ENCODE measurements around a stretch of chr11.

DNA sequence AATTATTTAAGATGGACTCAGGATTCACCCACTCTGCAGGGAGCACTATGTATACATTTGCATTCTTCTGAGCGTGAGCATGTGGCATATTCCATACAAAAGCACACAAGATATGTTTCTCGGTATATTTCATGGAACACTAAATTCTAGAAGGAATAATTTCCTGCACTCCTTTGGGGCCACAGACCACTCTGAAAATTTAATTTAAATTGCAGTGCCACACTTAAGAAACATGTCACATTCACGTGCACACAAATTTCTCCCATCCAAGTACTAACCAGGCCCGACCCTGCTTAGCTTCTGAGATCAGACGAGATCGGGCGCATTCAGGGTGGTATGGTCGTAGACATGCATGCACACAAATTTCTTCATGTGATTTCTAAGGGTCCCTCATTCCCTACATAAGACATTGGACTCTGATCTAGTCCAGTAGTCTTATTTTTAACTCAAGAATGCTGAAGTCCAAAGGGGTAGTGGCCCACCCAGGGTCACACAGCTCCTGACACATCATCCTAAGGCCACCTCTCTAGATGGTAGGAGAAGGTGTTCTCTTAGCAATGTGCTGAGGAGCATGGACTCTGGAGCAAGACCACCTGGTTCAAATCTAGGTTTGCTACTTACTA lies 161.0 kb upstream of the E2F8 start:
- PRO-cap: no peak
- RAMPAGE, long total RNA, 4 experiments: no peak in any of the 4 experiments

GRCh38 chr11:19697565-19698157 lies 15.0 kb upstream of the NAV2 start:
- PRO-cap: unidirectional peak, plus-strand start at chr11:19697773
- RAMPAGE, long total RNA, 4 experiments: no peak in any of the 4 experiments

GRCh38 chr11:19712962-19713544 lies 416 bp downstream of the NAV2 start:
- PRO-cap: no peak
- RAMPAGE, long total RNA, 4 experiments: no peak in any of the 4 experiments

DNA sequence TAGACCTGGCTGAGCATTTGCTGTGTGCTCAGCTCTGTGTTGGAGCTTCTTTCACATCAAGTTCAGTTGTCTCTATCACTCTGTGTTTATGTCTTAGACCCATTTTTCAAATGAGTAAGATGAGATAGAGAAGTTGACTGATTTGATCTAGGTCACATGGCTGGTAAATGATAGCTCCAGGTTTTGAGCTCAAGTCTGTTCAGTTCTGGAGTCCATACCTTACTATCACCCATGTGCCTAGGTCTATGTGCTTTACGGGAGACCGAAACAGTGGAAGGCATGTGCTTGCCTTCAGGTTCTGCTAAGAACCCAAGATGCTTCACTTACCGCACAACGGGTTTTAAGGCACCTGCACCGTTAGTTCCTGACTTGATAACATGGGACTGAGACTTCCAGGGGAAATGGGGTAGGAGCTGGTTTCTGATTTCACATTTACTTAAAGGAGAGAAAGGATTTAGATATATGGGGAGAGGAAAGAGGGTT lies 20.6 kb downstream of the NAV2 start:
- PRO-cap: no peak
- RAMPAGE, long total RNA, 4 experiments: no peak in any of the 4 experiments

DNA sequence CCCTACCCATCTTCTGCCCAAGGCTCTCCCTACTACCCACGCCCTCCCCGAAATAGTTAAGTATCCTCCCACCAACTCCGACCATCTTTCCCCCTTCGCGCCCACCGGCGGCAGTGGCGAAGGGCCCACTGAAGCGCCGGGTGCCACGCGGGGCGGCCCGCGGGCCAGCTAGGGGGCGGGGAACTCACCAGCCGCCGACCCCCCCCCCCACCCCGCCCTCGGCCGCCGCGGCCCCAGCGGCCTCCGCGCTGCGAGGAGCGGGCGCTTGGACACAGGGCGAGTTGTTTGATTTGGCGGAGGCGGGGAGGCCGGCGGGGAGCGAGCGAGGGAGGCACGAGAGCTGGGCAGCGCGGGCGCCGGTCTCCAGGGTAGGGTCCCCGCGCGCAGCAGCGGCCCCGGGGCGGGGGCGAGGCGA lies 64.3 kb downstream of the NAV2 start:
- PRO-cap: no peak
- RAMPAGE, long total RNA, 4 experiments: no peak in any of the 4 experiments

DNA sequence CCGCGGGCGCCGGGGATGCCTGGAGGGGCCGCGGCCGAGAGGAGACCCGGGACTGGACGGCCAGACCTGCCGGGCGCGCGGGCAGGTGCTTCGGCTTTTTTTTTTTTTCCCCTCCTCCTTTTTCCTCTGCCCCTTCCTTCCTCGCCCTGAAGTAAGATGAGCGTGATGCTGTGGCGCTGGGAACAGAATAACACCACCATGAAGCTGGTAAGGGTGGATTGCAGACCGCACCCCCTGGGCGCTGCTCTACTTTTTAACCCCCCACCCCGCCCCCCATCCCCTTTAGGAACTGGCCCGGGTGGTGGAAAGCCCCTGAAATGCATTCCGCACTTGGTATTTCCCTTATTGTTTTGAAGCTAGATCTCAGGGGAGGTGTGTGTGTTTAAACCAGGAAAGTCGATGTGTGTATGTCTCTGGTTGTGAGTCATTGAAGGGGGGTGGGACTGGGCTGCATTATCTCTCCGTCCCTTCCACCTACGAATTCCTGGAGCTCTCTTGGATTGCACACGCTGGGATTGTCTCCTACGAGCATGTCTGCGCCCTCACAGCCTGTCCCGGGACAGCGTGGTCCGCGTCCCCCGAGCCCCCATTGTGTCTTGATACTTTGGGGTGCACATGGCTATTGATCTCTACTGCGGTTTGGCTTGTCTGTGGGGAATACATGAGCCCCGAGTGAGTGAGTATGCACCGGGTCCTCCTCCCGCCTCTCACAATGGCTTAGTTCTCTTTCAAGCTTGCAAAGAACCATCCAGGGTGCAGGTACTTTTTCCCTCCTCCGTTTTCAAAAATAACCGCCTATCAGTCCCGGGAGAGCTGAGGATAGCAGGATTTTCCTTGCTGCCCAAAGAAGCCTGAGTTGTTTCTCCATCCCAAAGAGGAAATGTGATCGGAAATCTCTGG lies 64.9 kb downstream of the NAV2 start:
- PRO-cap: unidirectional peak, minus-strand start at position 405 of the sequence
- RAMPAGE, long total RNA, 4 experiments: no peak in any of the 4 experiments

DNA sequence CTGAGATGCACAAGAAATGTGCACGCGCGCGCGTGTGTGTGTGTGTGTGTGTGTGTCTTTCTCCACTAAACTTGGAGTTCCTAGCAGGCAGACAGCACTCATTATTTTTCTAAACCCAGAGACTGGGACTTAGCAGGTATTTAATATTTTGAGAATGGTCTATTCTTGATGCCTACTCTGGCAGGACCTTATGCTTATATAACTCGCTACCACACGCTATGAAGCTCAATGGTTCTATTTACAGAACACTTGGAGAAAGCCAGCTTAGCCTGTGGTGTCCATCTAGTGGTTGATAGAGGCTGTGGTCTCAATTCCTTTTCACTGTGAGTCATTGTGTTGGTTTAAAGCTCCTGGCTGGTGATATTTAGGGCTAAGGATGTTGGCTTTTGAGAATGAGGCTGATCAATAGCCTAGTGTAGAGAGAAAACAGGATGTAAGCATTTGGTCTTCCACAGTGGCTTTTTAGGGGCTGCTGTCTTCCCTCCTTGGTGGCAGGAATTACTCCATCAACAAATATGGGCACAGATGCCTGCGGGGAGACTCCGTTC lies 206.4 kb downstream of the DBX1 start:
- PRO-cap: no peak
- RAMPAGE, long total RNA, 4 experiments: no peak in any of the 4 experiments

- PRO-cap: no peak
- RAMPAGE, long total RNA, 4 experiments: no peak in any of the 4 experiments
Observed at GRCh38 chr11:19978566-19979397, 181.5 kb downstream of the DBX1 start.

GRCh38 chr11:20001864-20002515 lies 158.3 kb downstream of the DBX1 start:
- PRO-cap: no peak
- RAMPAGE, long total RNA, 4 experiments: no peak in any of the 4 experiments

- PRO-cap: no peak
- RAMPAGE, long total RNA, 4 experiments: no peak in any of the 4 experiments
Observed at GRCh38 chr11:20036952-20037334, 123.3 kb downstream of the DBX1 start.

DNA sequence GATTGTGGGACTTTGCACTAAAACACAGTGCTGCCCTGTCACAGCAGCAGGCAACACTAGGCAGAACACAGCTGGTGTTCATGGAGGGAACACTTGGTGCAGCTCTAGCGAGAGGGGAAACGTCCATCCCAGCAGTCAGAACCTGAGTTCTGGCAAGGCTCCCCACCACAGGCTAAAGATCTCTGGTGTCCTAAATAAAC lies 716.2 kb upstream of the ANO5 start:
- PRO-cap: no peak
- RAMPAGE, long total RNA, 4 experiments: no peak in any of the 4 experiments

DNA sequence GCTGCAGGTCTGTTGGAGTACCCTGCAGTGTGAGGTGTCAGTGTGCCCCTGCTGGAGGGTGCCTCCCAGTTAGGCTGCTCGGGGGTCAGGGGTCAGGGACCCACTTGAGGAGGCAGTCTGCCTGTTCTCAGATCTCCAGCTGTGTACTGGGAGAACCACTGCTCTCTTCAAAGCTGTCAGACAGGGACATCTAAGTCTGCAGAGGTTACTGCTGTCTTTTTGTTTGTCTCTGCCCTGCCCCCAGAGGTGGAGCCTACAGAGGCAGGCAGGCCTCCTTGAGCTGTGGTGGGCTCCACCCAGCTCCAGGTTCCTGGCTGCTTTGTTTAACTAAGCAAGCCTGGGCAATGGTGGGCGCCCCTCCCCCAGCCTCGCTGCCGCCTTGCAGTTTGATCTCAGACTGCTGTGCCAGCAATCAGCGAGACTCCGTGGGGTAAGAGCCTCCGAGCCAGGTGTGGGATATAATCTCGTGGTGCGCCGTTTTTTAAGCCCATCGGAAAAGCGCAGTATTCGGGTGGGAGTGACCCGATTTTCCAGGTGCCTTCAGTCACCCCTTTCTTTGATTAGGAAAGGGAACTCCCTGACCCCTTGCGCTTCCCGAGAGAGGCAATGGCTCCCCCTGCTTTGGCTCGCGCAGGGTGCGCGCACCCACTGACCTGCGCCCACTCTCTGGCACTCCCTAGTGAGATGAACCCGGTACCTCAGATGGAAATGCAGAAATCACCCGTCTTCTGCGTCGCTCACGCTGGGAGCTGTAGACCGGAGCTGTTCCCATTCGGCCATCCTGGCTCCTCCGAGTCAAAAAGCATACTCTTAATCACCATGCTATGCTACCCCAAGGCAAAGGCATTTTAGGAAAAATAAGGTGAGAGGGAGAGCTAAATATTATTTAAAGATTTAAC lies 97.0 kb downstream of the FANCF start:
- PRO-cap: no peak
- RAMPAGE, long total RNA, 4 experiments: no peak in any of the 4 experiments

DNA sequence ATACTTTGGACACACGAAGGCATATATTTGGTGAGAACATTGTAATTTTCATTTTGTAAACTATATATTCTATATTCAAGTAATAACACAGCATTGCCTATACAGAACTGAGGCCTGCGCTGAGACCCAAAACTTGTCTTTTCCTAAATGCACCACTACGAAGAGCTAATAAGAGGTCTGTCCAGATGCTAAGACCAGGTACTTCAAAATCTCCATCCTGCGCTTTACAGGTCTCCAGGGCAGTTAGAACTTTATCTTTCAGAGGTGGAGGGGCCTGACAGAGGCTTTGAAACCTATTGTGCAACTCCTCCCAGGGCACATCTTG lies 1.1 kb downstream of the FANCF start:
- PRO-cap: no peak
- RAMPAGE, long total RNA, 4 experiments: no peak in any of the 4 experiments

DNA sequence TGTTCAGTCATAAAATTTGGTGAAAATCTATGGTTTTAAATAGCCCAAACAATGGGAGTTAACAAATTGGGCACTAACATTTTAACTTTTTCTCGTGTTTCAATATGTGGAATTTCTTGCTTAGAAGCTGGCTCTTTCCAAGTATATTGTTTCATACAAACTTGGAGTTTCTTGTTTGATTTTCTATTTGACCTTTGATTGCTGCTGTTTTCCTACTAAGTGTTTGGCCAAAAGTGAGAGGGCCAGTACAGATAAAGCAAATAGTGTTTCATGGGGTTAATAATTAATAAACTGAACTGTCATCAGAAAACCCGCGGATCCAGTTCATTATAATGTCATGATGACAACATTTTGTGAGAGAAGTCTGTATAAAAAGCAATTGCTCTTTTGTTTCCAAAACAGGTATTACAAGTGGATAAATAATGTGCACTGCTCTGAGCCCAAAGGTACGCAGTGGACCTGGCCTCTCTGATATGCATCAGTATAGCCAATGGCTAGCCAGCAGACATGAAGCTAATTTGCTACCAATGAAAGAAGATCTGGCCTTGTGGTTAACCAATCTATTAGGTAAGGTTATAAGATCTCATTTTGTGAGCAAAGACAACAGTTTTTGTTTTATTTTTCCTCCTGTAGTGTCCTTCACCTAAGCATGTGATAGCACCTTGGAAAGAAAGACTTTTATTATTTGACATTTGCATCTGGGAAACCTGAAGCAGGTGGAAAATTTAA lies 8.2 kb downstream of the GAS2 start:
- PRO-cap: no peak
- RAMPAGE, long total RNA, 4 experiments: no peak in any of the 4 experiments

DNA sequence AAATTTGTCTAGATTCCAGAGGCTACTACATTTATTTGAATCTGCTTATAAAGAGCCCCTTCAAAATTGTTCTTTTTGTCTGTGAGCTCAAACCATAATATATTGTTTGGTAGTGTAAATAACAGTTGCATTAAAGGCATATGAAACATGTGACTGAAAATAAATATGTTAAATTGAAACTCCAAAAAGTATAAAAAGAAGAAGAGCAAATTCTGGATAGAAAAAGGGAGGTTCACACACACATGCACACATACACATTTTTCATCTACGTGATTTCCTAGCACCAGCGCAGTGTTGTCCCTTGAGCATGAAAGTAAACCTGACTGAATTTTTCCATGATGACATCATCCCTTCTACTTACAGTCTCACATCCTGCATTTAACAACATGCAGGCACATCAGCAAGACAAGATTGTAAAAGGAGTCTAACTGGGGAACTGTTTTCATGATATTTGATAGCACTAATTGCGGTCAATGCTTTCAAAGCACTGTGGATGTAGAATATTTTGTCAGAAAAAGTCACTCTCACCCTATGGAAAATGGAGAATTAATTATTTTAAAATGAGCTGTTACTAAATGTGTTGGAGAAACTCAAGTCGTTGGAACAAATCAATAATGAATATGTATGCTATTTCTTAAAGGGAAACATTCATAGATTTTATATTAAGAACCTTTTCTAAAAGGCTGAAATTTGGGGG lies 36.6 kb downstream of the GAS2 start:
- PRO-cap: no peak
- RAMPAGE, long total RNA, 4 experiments: no peak in any of the 4 experiments

DNA sequence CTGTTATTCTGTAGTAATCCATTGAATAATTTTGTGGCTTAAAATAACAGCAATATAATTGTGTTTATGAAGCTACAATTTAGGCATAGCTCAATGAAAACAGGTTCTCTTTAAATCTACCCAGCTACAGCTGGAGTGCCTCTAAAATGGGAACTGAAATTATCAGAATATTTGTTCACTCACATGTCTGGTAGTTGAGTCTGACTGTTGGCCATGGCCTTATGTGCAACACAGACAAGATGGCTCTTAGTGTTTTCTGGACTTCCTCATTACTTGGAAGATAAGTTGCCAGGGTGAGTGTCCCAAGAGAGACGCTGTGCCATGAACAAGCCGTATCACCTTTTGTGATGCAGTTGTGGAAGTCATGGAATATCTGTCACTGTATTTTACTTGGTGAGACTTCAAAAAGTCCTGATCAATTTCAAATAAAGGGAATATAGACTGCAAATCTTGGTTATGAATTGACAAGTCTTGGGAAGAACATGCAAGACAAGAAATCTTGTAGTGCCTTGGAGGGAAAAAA lies 244.3 kb upstream of the ANO3 start:
- PRO-cap: no peak
- RAMPAGE, long total RNA, 4 experiments: no peak in any of the 4 experiments

DNA sequence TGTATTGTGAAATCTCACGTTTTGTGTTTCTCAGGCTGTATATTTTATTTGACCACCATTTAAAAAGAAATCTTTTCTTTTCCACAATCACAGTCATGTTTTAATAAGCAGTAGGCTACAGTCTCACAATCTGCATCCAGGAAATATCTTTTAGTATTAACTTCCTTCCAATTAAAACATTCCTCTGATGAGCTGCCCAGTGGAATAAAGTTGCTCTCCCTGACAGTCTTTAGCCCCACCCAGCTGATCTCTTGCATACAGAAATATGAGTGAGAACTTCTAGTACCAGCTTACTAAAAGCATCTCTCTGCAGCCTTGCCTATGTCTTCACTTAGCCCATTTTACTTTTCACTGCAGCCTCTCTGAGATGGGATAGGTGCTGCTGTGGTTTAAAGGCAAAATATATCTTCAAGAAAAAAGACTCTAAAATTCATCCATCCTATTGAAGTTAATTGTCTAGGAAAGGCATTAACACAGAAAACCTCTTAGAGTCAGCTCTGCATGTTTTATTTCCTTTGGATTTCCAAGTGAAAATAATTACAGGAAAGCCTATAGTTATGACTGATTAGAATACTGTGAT lies 143.3 kb upstream of the ANO3 start:
- PRO-cap: no peak
- RAMPAGE, long total RNA, 4 experiments: no peak in any of the 4 experiments

DNA sequence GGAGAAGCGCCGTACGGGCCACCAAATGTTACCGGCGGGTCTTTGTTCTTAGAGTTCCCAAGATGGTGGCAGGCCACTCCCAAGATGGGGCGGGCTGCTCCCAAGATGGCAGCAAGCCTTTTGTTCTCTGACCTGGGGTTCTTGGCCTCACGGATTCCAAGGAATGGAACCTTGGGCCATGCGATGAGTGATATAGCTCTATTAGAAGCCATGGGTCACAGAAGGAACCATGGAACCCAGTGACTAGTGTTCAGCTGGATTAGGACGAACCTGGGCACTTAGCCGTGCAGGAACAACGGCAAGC lies 25.0 kb upstream of the MUC15 start:
- PRO-cap: no peak
- RAMPAGE, long total RNA, 4 experiments: no peak in any of the 4 experiments

DNA sequence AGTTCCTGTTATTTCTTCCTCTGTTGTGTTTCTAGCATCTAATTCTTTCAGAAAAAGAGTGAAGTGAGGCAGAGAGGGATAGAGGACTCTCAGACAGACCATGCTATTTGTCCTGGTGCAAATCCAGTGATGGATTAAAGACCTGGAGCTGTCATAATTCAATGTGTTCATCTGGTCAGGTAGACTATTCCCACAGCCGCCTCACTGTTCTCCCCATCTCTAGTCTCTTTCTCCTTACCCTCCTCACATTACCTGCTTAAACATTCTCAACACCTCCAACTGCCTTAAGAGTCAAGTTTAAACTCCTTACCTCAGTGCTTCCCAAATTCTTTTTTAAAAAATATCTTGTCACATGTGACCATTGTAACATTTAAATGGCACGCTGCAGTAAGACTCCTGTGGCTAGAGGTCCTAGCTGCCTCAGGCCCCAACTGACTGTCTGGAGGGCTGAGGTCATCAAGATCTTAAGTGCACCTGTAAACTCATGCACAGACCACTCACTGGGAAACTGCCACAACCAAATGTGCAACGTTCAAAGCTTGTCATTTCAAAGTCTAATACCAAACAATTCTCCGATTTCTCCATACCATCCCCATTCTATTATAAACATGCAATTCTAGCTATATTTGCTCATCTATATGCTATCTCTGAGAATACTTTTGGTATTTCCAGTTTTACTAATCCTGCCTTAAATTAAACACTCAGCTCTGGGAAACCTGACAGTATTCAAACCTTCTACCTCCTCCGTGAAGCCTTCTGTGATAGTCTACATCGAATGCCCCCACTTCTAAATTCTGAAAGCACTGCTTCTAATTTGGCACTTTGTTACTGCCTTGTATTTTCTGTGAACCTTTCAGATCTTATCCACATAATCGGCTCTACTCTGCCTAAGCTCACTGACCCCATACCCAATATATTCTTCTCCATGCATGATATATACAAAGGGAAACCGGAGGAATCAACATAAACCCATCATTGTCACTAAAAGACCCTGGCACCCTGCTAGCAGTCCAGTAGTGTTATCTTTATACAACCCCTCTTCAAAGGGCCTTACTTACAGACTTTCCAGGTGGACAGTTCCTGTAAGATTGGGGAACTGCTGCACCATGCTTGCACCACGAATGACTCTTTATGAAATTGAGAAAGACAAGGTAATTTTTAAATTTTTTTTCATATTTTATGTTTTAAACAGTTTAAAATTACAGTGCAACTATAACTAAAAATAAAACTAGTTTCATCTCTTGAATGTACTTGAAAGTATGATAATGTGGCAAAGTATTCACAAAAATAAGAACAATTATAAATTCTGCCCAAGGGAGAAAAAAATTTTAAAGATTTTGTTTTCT lies 16.7 kb upstream of the CCDC34 start:
- PRO-cap: no peak
- RAMPAGE, long total RNA, 4 experiments: no peak in any of the 4 experiments

- PRO-cap: no peak
- RAMPAGE, long total RNA, 4 experiments: no peak in any of the 4 experiments
Observed at GRCh38 chr11:27381080-27381516, 18.1 kb upstream of the CCDC34 start.